Urinary bladder (tissue), 3 donors: ENCODE measurements around a stretch of chr7.

DNA sequence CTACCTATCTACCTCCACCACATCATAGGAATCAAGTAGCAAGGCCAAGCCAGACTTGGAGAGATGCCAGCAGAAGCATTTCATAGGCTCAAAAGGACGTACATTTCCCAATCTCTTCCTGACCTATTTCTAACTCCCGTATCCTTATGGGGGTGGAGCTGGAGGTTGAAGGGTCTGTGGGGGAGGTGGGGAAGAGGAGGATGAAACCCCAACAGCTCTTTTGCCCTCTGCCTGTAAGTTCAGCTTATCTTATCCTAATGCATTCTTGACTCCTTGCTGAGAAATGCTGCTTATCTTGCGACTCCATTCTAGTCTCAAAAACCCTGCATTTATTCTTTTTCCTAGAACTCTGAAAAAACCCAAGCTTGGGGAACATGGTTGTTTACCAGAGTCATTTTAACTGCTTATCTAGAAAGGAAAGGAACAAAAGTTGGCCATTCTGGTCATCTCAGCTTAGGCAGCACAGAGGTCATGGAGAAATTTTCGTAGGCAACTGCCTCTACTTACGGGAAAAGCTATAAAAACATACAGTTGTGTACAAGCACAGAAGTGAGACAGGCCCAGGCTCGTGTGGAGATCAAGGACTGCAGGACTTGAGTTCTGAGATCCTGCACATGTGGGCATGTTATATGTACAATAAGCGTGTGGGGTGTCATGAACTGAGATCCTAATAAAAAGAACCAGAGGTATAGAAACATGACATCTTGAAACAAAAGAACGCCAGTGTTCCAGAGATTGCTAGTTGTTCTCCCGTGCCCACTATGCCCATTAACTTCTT, 9.4 kb downstream of the INMT start:
- PRO-cap, result no peak
- RAMPAGE, long total RNA, result no peak

DNA sequence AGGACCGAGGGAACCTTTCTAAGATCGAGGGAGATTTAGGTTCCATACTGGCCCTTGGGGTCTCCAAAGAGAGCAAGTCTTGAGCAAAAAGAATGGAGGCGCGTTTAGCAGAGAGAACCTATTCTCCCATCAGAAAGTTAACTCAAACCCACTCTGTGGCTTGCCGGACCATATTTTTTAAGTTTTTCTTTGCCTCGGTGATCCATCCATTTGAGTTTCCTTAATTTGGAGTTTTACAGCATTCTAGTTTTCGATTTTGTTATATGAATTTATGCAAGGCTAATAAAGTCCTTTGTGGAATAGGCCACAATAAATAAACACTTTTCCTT, 8.0 kb downstream of the PPP1R17 start:
- PRO-cap, result no peak
- RAMPAGE, long total RNA, result no peak

DNA sequence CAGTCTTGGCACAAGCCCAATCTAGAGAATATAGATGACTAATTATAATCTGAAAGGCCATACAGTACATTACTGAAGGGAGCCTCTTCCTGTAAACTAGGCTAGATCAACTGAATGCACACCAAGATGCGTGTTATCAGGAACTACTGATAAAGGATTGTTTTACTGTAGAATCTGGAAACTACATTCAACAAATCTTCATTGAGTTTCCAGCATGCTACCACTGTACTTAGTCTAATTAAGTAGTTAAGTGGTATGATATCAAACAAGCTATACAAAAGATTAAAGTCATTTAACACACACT, 1.3 kb upstream of the KBTBD2 start:
- PRO-cap, result no peak
- RAMPAGE, long total RNA, result no peak

DNA sequence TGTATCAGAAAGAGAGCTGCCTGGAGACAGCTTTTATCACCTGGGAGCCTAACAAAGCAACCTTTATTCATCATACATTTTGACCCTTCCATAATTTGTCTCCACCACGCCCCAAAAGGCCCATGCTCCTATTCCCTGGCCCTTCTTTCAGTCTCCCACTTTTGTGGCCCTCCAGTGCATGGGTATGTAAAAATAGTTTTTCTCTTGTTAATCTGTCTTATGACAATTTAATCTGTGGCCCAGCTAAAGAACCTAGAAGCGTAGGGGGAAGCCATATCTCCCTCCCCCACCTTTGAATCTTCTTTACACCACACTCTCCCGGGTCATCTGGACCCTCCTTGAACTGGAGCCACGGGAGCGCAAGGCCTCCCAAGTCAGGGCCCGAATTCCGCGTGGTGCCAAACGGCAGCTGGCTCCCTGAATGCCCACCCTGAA, 15.4 kb upstream of the FKBP9 start:
- PRO-cap, result no peak
- RAMPAGE, long total RNA, result no peak

GRCh38 chr7:32988135-32988910, 31.1 kb downstream of the FKBP9 start:
- PRO-cap, result no peak
- RAMPAGE, long total RNA, result no peak

- PRO-cap, result no peak
- RAMPAGE, long total RNA, result no peak
Measured at GRCh38 chr7:33002464-33002981, 45.3 kb downstream of the FKBP9 start.

DNA sequence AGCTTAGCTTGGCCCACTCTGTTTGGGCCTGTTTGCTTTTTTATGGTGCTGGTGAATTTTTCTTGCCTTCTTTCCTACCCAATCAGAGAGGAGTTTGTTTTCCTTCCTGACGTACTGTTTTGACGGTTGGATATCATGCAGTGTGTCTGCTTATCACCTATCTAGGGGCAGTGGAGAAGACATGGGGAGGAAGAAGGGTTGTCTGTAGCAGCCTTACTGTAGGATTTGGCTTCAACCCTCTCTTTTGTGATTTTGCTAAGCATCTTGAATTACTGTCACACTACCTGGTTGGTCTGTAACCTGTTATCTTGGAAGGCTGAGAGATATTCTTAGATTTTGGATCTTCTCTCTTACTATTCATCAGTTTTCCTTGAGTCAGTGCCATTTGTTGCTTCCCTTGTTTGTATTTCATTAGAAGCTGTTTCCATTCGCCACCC, 64.2 kb downstream of the BBS9 start:
- PRO-cap, result no peak
- RAMPAGE, long total RNA, result no peak

- PRO-cap, result no peak
- RAMPAGE, long total RNA, result no peak
Measured at GRCh38 chr7:33994579-33994778, 89.1 kb downstream of the BMPER start.

GRCh38 chr7:34058929-34059407, 153.6 kb downstream of the BMPER start:
- PRO-cap, result no peak
- RAMPAGE, long total RNA, result no peak

DNA sequence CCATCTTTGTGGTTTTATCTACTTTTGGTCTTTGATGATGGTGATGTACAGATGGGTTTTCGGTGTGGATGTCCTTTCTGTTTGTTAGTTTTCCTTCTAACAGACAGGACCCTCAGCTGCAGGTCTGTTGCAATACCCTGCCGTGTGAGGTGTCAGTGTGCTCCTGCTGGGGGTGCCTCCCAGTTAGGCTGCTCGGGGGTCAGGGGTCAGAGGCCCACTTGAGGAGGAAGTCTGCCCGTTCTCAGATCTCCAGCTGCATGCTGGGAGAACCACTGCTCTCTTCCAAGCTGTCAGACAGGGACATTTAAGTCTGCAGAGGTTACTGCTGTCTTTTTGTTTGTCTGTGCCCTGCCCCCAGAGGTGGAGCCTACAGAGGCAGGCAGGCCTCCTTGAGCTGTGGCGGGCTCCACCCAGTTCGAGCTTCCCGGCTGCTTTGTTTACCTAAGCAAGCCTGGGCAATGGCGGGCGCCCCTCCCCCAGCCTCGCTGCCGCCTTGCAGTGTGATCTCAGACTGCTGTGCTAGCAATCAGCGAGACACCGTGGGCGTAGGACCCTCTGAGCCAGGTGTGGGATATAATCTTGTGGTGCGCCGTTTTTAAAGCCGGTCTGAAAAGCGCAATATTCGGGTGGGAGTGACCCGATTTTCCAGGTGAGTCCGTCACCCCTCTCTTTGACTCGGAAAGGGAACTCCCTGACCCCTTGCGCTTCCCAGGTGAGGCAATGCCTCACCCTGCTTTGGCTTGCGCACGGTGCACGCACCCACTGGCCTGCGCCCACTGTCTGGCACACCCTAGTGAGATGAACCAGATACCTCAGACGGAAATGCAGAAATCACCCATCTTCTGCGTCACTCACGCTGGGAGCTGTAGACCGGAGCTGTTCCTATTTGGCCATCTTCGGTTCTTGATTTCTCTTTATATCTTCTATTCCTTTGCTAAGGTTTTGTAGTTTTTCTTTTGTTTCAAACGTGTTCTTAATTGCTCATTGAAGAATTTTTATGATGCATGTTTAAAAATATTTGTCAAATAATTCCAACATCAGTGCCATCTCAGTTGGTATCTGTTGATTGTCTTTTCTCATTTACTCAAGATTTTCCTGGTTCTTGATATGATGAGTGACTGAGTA, 269.7 kb downstream of the BMPER start:
- PRO-cap, result no peak
- RAMPAGE, long total RNA, result no peak

DNA sequence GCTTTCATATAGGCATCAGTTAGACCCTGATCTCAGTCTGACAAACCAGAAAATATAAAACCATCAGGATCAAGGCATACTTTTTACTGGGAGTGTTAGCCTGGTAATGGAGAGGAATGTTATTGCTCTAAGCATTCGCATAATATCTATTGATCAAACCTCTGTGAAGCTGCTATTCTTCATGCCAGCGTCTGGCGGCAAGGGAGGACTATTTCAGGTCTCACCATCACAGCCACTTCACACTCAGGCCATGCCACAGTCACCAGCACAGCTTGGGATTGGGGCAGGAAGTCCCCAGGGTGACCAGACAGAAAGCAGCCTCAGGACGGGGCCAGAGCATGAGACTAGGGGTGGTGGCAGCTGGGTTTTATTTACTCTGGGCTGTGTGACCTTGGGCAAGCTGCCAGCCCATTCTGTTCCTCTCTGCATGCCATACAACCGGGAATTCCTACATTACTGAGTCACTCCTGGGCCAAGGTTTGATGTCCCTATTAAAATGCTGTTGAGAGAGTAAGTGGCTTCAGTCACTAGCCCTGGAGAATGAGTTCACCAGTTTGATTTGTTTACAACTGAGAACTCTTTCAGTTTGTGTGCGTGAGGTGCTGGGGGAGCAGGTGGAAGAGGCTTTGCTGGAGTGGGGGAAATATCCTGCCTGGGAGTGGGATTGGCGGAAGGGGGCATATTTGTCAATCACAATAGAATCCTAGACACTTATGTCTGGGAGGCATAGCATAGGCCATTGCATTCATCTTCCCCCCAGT, 90.3 kb downstream of the NPSR1 start:
- PRO-cap, result no peak
- RAMPAGE, long total RNA, result no peak

GRCh38 chr7:35036149-35036601, 1.1 kb downstream of the DPY19L1 start:
- PRO-cap, result no peak
- RAMPAGE, long total RNA, result no peak

- PRO-cap, result no peak
- RAMPAGE, long total RNA, result no peak
Measured at GRCh38 chr7:35313673-35313882, 59.7 kb upstream of the TBX20 start.

GRCh38 chr7:35339641-35339840, 85.6 kb upstream of the TBX20 start:
- PRO-cap, result no peak
- RAMPAGE, long total RNA, result no peak

DNA sequence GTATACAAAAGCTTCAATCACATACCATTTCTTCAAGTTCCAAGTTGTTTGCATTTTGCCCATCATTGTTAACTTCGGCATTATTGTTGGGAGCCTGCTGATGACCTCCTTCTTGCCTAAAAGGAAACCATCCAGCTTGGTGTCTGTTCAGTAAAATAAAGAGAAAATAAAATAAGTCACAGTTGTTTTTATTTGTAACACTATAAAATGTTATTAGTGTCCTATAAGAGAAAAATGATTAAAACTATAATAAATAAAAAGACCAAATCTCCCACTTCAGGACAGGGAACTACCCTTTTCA, 60.7 kb downstream of the HERPUD2 start:
- PRO-cap, result no peak
- RAMPAGE, long total RNA, result no peak

DNA sequence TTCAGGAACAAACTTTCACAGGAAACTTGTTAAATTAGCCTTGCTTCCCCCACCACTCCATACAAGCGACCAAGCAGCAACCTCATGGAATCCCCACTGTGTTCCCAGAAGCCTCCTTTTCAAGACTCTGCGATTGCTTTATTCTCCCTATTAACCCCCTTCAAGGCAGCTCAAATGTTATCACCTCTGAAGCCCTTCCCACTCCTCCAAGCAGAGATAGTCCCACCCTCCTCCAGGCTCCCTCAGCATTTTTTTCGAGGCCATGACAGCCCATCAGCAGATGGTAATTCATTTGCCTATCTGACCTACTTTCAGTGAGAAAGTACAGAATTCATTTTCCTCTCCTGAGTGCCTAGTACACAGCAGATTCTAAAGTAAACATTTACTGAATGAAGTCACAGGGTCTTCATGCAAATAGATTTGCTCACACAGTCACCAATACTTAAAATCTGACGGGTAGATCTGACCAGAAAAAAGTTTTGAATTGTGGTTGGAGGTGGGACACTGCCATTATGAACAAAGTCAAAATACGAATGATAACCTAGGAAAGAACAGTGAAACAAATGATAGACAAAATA, 47.7 kb downstream of the HERPUD2 start:
- PRO-cap, result no peak
- RAMPAGE, long total RNA, result no peak

- PRO-cap, result no peak
- RAMPAGE, long total RNA, result no peak
Measured at GRCh38 chr7:35883646-35884029, 82.8 kb downstream of the SEPTIN7 start.

DNA sequence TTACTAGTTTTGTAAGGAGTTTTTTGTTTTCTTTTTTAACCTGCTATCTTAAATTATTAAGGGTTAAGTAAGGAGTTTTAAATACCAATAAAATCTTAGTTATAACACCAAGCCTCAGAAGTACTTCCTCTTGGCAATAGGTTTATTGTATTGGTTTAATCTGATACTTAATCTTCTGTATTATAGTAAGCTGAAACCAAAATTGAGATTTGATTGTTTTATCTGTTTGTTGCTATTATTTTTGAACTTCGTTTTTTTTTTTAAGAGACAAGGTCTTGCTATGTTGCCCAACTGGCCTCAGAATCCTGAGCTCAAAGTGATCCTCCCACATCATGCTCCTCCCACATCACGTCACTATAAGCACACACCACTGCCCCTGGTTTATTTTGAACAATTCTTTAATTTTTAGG, 83.9 kb downstream of the SEPTIN7 start:
- PRO-cap, result no peak
- RAMPAGE, long total RNA, result no peak

- PRO-cap, result no peak
- RAMPAGE, long total RNA, result no peak
Measured at GRCh38 chr7:36092031-36092782, 60.8 kb upstream of the EEPD1 start.

- PRO-cap, result no peak
- RAMPAGE, long total RNA, result no peak
Measured at GRCh38 chr7:36181522-36181917, 28.5 kb downstream of the EEPD1 start.